Neural cell (in vitro differentiated cells): ENCODE measurements around the genes IHO1 and BSN.

DNA sequence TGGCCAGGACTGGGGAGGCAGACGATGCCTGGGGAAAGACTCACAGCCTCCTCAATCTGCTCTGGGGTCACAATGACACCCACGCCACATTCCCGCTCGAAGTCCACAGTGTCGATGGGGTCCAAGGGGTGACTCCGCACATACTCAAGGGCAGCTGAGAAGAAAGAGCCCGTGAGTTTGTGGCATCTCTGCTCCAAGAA, 838 bp downstream of the QARS1 start:
- RAMPAGE, long total RNA: no peak

- RAMPAGE, long total RNA: no peak
Observed at GRCh38 chr3:49119809-49120469, 684 bp downstream of the USP19 start.

- RAMPAGE, long total RNA: no peak
Observed at GRCh38 chr3:49122136-49122594, 1.5 kb upstream of the USP19 start.

DNA sequence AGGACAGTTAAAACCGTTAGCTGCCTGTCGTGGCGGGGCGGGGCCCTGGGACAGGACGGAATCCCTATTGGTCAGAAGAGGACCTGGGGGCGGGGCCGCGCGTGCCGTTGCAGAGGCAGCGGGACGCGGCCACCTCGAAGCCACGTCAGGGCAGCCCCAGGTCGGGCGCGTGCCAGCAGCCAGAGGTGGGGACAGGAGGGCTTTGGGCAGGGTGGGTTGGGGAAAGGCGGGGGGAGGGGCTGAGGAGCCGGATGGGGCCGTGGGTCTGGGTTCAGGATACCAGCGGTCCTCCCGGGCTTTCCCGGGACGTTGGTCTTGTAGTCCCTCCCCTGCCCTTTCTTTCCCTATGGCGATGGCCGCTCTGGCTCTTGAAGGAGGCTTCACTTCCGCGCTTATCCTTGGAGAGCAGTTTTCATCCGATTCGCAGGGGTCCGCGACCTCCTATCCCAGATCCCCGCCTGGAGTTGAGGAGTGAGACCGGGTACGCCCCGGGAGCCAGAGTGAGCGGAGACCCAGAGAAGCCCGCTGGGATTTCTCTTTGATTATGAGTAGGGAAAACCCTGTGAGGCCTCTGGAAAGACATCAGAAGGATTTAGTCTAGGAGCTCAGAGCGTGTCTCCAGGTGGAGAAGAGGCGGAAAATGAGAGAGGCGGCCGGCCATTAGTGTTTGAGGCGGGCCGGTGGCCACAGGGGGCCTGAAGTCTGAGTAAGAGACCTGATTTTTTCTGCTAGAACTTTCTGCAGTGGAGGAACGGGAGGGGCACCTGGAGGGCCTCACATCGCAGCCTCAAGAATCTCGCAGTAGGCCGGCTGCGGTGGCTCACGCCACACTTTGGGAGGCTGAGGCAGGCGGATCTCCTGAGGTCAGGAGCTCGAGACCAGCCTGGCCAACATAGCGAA, at the start of gene IHO1:
Gene IHO1 (plus strand): TSS at position 110 of the 900 bp plus-strand sequence.
- RAMPAGE, long total RNA: no peak

GRCh38 chr3:49358385-49358583, 131 bp upstream of the GPX1 start:
- RAMPAGE, long total RNA: no peak

DNA sequence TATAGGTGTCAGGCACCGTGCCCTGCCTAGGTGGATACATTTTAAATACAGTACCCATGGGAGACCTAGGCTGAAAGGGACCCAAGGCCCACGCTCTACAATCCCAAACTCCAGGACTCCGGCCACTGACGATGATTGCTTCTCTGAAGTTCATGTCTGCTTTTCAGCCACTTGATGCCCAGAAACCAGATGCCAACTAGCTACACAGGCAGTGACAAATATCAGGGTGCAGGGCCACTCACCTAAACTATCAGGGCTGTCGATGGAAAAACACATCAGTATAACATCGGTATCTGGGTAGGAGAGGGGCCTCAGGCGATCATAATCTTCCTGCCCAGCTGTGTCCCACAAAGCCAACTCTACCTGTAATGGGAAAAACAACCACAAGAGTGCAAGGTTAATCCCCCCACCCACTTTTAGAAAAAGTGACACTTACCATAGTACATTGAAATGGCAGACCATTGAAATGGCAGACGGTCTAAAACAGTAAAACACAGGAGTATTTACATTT, 10.1 kb upstream of the GPX1 start:
- RAMPAGE, long total RNA: no peak

DNA sequence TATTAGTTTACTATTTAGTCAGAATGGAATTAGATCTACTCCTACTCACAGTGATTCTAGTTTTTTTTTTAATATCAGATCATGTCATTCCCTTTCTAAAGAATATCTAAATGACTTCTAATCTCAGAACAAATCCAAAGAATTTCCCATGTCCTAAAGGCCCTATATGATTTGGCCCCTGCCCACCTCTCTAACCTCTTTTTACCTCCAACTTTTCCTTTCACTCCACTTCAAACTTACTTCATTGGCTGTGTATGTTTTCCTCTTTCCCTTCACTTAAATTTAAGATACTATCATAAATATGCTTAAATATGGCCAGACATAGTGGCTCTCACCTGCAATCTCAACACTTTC, 4.2 kb downstream of the RHOA start:
- RAMPAGE, long total RNA: no peak

DNA sequence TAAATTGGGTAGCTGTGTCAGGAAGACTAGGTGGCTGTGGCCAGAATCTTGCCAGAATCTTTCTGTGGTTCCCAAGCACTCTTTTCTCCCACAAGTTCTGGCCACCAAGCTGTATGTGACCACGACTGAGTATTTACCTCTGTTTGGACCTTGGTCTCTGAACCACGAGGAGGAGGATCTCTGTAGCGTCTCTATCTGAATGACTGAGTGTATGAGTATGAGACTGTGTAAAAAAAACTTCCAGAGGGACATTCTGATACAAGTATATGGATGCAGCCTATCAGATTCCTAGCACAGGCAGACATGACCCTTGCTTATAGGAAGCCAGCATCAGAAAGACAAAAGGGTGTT, 30.6 kb downstream of the DAG1 start:
- RAMPAGE, long total RNA: no peak

GRCh38 chr3:49553758-49554683, at the start of gene BSN:
TSS of gene BSN (plus strand) at chr3:49554477.
- RAMPAGE, long total RNA: start-site peak on the minus strand at chr3:49554228-49554372, 130 and 31 reads in 2 replicates

DNA sequence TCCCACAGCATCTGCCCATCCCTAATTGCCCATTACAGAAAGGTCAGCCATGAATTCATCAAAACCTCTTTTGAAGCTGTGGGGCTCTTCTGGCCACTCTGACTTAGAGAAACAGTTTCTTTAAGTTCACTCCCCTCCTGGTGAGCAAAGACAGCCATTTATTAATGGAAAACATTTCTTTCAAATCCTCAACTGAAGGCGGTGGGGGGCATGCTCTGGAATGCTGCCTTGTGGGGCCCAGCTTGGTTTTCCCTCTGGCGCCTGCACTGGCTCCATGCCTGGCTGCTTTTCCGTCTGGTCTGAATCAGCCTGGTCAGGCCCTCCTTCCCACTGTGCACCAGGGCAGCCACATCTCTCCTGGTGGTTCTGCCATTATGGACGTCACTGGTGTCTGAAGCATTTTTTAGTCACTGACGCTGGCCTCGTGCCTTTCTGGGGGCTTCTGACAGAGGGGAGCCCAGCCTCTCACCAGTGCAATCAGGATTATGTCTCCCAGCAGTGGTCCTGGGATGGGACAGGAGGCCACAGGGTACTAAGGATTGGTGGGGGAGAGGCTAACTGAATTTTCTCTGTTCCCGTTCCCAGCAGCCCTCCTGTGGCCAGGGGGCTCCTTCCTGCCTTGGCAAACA, 57.7 kb upstream of the APEH start:
- RAMPAGE, long total RNA: no peak

GRCh38 chr3:49686294-49686653, 3.0 kb downstream of the MST1 start:
- RAMPAGE, long total RNA: no peak

GRCh38 chr3:49720870-49722117, 1.8 kb upstream of the AMIGO3 start:
- RAMPAGE, long total RNA: no peak

- RAMPAGE, long total RNA: no peak
Observed at GRCh38 chr3:49786619-49787468, 502 bp upstream of the IP6K1 start.

GRCh38 chr3:49807257-49808150, 4.4 kb downstream of the INKA1 start:
- RAMPAGE, long total RNA: no peak

- RAMPAGE, long total RNA: no peak
Observed at GRCh38 chr3:49905964-49906614, 2.4 kb upstream of the MST1R start.

DNA sequence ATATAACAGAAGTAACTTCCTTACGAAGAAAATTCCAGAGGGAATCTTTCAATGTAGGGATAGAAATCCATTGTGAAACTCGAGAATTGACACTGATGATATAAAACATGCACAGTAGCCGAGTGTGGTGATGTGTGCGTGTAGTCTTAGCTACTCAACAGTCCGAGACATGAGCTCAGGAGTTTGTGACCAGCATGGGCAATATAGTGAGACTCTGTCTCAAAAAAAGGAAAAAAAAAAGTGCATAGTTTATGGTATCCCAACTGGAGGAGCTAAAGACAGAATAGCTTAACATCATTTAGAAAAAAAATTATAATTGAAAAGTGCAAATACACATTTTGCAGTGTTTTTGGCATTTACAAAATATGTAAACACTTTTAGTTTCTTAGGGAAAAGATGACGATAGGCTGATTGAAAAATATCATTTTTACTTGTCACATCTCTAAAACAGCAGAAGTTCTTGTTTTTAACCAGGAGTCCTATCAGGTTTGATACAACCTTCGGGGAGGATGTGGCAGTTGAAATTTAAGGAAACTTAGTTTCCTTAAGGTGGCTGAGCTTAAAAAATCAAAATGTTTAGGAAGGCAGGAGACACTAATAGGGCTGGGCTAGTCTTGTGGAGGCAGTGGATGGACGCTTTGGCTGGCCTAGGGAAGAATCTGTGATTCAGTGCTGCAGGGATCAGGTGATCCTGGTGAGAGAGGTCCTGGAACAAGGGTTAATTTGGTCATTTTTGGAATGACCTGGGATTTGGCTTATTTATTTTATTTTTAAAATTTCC, 43.5 kb downstream of the RBM6 start:
- RAMPAGE, long total RNA: no peak

GRCh38 chr3:50121116-50121979, 32.6 kb downstream of the RBM5 start:
- RAMPAGE, long total RNA: no peak

GRCh38 chr3:50125840-50126812, 29.0 kb upstream of the SEMA3F start:
- RAMPAGE, long total RNA: no peak

DNA sequence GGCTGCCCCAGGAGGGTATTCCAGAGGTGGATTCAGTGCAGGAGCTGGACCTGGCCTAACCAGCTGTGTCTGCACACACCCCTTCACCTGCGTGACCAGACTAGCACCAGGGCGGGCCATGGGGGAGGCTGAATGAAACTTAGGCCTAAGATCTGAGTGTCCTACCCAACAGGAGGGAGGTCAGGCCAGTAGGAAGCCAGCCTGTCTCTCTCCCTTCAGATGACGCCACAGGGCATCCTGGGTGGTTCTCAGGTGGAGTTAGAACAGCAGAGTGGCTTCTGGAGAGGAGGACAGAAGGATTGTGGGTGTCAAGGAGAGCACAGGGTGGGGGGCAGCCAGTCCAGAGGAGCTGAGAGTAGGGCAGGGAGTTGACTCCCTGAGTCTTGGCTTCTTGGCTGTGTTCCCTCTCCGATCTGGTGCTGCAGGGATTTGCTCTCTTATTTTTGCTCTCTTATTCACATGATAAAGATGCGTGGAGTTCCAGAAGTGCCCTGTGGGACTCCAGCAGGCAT, 3.3 kb upstream of the SEMA3F start:
- RAMPAGE, long total RNA: no peak

DNA sequence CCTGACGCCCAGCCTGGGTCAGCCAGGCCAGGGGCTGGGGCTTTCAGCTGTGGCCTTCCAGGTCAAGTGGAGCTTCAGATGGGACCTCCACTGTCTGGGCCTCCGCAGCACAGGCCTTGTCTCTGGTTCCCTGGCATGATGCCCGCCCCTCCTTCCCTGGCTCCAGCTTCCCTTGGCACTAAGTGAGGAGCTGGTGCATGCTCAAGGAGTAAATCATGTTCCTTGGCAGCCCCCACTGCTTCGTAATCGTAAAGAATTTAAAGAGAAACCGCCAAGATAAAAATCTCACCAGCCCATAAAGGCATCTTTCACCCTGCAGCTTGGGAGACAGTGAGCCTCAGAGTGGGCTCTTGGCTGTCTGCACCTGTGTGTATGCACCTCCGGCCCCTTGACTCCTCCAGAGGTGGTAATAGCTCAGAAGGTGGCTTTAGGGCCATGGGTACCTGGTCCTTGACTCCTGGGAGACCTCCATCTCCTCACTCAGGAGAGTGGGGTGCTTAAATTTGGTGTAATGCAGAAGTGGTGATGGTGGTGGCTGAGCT, 9.0 kb downstream of the SEMA3F start:
- RAMPAGE, long total RNA: no peak